Endothelial cell of umbilical vein (primary cell): ENCODE data around the gene LYPD6B.

GRCh38 chr2:138569332-138569969 lies 67.9 kb downstream of the SPOPL start:
- PRO-cap: no peak
CAGE:
- cytosol, long polyA minus RNA: no peak
- cytosol, long polyA plus RNA: no peak
- long polyA plus RNA: no peak
- nucleus, long polyA minus RNA: no peak
- nucleus, long polyA plus RNA: no peak

DNA sequence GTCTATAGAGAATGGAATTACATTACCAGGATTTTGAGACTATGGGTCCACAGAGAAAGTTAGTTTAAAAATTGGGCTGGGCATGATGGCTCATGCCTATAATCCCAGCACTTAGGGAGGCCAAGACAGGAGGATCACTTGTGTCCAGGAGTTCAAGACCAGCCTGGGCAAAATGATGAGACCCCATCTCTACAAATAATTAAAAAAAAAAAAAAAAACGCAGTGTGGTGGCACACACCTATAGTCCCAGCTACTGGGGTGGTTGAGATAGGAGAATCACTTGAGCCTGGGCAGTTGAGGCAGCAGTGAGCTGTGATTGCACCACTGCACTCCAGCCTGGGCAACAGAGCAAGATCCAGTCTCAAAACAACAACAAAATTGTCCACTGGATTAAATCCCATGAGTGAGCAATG lies 1469.5 kb downstream of the LRP1B start:
- PRO-cap: no peak
CAGE:
- cytosol, long polyA minus RNA: no peak
- cytosol, long polyA plus RNA: no peak
- long polyA plus RNA: no peak
- nucleus, long polyA minus RNA: no peak
- nucleus, long polyA plus RNA: no peak

- PRO-cap: no peak
CAGE:
- cytosol, long polyA minus RNA: no peak
- cytosol, long polyA plus RNA: no peak
- long polyA plus RNA: no peak
- nucleus, long polyA minus RNA: no peak
- nucleus, long polyA plus RNA: no peak
Measured at GRCh38 chr2:142131251-142131829, 524 bp upstream of the LRP1B start.

- PRO-cap: no peak
CAGE:
- cytosol, long polyA minus RNA: no peak
- cytosol, long polyA plus RNA: no peak
- long polyA plus RNA: no peak
- nucleus, long polyA minus RNA: no peak
- nucleus, long polyA plus RNA: no peak
Measured at GRCh38 chr2:142748576-142749263, 128.7 kb upstream of the KYNU start.

DNA sequence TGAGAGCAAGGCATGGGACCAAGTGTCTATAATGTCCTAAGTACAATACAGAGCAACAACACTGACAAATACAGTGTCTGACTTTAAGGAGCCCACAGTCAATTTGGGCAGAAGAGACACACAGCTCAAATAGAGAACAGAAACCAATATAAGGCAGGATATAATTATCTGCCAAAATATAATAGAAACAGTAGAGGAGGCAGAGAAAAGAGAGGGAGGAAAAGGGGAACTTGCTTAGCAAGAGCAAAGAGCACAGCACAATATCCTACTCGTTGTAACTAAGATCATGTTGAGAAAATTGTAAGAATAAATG lies 12.1 kb downstream of the ARHGAP15 start:
- PRO-cap: no peak
CAGE:
- cytosol, long polyA minus RNA: no peak
- cytosol, long polyA plus RNA: no peak
- long polyA plus RNA: no peak
- nucleus, long polyA minus RNA: no peak
- nucleus, long polyA plus RNA: no peak

DNA sequence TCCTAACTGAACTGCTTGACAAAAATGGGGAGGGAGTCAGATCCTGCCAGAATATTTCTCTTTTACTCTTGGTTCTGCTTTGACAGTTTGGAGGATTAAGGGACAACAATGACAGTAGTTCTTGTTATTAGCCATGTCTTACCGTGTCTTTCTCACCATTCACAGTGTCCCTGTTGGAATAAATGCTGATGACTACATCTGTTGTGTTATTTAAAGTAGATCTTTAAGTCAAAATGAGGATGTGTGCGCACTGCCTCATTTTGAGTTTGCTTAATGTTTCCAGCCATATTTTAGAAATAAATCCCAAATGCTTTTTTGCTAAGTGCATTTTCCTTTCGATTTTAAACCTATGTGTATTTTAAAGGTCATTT lies 344.2 kb downstream of the ARHGAP15 start:
- PRO-cap: no peak
CAGE:
- cytosol, long polyA minus RNA: no peak
- cytosol, long polyA plus RNA: no peak
- long polyA plus RNA: no peak
- nucleus, long polyA minus RNA: no peak
- nucleus, long polyA plus RNA: no peak

DNA sequence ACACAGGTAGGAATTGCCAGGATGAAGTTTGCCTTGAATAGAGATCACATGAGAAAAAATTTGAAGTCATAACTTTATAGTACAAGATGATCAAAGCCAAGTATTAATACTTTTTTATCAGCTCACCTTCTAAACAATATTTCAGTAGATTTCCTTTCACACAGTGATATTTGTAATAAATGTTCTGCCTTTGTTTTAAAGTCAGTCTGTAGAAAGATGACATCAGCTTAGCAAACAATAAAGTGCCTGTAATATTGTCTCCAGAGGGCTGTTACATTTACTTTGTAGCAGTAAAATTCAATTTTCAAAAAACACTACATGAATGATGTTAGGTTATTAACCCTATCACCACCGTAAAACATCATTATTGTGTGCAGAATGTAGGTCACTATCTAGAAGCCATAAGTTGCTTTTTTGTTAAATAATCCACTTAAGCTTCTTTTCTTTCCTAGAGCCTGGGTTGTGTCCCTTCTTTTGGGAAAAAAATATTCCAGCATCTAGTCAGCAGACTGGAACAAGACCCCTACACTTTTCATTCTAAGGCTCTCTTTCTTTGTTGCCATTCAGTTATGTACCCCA lies 49.5 kb downstream of the ZEB2 start:
- PRO-cap: no peak
CAGE:
- cytosol, long polyA minus RNA: no peak
- cytosol, long polyA plus RNA: no peak
- long polyA plus RNA: no peak
- nucleus, long polyA minus RNA: no peak
- nucleus, long polyA plus RNA: no peak

GRCh38 chr2:144511287-144512549 lies 8.2 kb downstream of the ZEB2 start:
- PRO-cap: no peak
CAGE:
- cytosol, long polyA minus RNA: no peak
- cytosol, long polyA plus RNA: no peak
- long polyA plus RNA: no peak
- nucleus, long polyA minus RNA: no peak
- nucleus, long polyA plus RNA: no peak

- PRO-cap: bidirectional peak, plus-strand start at chr2:144515978, minus-strand start at chr2:144516075
CAGE:
- cytosol, long polyA minus RNA: no peak
- cytosol, long polyA plus RNA: no peak
- long polyA plus RNA: no peak
- nucleus, long polyA minus RNA: no peak
- nucleus, long polyA plus RNA: no peak
Measured at GRCh38 chr2:144515357-144516244, 4.3 kb downstream of the ZEB2 start.

GRCh38 chr2:144521391-144522030 lies 1.6 kb upstream of the ZEB2 start:
- PRO-cap: no peak
CAGE:
- cytosol, long polyA minus RNA: no peak
- cytosol, long polyA plus RNA: no peak
- long polyA plus RNA: no peak
- nucleus, long polyA minus RNA: no peak
- nucleus, long polyA plus RNA: no peak

DNA sequence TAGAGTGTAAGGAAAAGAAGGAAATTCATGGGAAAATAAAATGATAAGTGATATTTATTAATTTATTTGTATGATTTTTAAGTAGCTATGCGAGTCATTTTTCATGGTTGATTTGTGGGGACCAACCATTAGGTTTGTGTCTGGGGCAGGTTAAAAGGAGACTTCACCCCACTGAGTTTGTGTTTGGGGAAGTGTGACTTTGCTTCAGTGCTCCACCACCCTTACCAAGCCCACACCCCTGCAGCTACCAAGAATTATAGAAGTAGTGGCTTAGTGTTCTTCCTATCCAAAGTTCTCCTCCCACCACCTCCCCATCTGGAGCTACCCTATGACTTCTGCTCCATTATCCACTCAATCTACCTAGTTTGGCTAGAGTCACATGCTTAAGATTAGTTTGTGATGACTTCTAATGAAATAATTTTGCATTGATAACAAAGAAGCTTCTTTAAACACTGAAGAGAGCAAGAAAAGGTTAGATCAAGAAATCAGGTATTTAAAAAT lies 182.1 kb upstream of the ZEB2 start:
- PRO-cap: no peak
CAGE:
- cytosol, long polyA minus RNA: no peak
- cytosol, long polyA plus RNA: no peak
- long polyA plus RNA: no peak
- nucleus, long polyA minus RNA: no peak
- nucleus, long polyA plus RNA: no peak

DNA sequence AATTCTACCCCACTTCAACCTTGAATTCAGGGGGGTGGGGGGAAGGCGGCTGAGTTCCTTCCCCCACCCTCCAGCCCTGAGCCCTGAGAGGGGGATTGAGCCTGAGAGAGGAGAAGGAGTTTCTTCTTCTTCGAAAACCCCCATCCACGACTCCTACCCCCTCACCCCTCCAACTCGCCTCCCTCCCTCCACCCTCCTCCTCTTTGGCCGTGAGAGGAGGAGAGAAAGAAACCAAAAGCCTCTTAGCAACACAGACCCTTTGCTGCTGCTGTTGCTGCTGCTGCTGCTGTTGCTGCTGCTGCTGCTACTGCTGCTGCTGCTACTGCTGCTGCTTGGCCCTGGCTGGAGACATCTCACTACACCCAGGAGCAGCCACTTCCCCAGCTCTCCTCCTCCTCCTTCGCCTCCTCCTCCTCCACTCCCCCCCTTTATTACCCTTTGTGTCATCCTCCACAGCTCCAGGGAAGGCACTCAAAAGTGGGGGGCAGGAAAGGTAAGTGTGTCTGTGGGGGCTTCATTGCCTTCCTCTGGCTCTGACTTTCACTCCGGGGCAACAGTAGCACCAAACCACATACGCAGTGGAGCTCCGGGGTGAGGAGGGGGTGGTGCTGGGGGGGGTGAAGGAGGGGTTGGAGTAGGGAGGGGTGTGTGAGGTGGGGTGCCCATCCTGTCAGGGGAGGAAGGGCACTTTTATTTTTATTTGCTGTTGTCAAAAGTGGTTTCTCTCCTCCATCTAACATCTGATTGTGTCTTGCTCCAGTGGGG lies 483 bp downstream of the MBD5 start:
- PRO-cap: bidirectional peak, plus-strand start at position 356 of the sequence, minus-strand start at position 402 of the sequence
CAGE:
- cytosol, long polyA minus RNA: no peak
- cytosol, long polyA plus RNA: no peak
- long polyA plus RNA: start-site peak on the plus strand centred at position 472 of the sequence, 34 bp wide, 28 and 31 reads in 2 replicates
- nucleus, long polyA minus RNA: start-site peak on the plus strand centred at position 148 of the sequence, 669 bp wide, 3,896 reads
- nucleus, long polyA plus RNA: start-site peak on the plus strand centred at position 153 of the sequence, 666 bp wide, 263 and 447 reads in 2 replicates

DNA sequence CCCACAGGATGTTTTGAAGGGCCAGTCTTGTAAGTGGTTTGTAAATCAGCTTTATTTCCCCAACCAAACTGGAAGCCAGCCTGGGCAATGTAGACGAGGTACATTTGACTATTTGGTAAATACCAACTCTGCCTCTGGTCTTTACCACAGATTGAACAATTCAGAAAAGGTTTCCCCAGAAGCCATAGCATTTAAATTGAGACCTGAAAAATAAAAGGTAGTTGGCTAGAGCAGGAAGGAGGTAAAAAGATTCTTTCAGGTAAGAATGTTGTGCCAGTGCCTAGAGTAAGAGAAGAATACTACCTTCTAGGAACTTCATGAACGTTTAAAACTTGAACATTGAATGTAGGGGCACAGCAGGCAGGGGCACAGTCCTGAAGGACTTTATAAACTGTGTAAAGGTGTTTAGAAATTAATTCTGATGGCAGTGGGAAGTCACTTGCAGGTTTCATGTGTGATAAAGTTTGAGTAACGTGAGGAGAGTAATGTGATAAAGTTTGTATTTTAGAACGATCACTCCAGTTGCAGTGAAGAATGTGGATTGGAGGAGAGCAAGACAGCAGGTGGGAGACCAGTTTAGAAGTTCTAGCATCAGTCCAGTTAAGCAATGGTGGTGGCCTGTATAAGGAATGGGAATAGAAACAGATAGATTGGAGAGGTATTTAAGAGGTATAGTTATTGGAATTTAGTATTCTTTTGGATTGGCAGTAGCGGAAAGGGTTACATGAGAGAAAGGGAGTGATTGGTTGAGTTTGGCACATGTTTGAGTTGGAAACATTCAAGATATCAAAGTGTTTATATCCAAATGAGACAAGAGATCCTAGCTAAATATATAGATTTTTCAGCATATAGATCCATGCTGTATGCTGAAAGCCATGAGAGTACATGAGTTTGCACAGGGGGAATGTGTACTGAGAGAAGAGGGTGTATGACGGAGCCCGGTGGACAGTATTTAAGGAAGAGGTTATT lies 77.0 kb downstream of the MBD5 start:
- PRO-cap: no peak
CAGE:
- cytosol, long polyA minus RNA: no peak
- cytosol, long polyA plus RNA: no peak
- long polyA plus RNA: no peak
- nucleus, long polyA minus RNA: no peak
- nucleus, long polyA plus RNA: no peak

GRCh38 chr2:148380758-148381574 lies 263.6 kb upstream of the EPC2 start:
- PRO-cap: no peak
CAGE:
- cytosol, long polyA minus RNA: no peak
- cytosol, long polyA plus RNA: no peak
- long polyA plus RNA: no peak
- nucleus, long polyA minus RNA: no peak
- nucleus, long polyA plus RNA: no peak

- PRO-cap: no peak
CAGE:
- cytosol, long polyA minus RNA: no peak
- cytosol, long polyA plus RNA: no peak
- long polyA plus RNA: no peak
- nucleus, long polyA minus RNA: no peak
- nucleus, long polyA plus RNA: no peak
Measured at GRCh38 chr2:148552522-148552948, 92.0 kb upstream of the EPC2 start.

DNA sequence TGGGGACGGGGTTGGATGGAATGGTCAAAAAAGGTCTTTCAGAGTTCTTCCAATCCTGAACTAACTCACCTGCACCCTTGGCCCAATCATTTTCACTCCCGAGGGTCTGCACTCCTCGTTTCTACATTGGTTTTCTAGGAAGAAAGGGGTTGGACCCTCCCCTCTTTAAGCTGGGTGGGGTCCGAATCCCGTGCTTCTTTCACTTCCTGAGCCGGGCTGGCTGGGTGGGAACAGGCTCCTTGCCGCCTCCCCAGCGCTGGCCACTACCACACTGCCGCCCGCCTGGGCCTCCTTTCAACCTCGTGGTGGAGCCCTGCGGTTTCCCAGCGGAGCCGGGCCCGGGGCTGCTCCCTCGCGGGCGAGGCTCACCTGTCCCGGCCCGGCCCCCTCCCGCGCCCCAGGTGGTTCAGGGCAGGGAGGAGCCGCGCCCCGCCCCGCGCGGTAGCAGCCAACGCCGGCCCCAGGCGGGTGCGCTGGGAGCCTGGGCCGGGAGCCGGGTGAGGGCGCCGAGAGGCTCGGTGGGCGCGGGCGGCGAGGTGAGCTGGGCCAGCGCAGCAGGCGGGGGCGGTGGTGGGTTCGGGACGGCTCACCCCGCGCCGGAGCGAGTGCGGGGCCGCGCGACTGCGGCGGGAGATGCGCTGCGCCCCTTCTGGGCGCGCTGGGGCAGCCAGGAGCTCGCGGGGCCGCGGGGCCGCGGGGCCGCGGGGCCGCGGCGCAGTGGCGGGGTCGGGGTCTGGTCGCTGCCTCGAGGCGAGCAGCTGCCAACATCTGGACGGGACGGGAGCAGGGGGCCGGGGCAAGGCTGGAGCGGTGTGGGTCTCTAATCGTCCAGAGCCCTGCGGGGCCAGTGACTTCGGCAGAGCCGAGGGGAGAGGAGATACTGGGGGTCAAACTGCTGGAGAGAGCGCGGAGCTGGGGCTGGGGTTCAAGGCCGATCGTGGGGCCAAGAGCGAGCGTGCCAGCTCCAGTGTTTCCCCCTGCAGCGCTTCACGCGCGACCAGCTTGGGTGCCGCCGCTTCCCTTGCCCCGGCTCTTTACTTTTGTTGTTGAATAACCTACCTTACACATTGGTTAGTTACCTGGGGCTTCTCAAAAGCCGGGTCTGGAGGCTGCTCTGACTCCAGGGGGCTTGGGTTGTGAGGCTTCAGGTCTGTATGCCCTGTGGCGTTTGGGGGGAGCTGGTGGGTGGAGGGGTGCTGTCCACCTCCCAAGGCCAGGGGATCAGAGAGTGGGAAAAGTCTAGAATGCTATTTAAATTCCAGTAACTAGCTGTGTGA lies at the start of gene LYPD6B:
LYPD6B (plus strand) TSS at position 434 of the 1,277 bp plus-strand sequence.
- PRO-cap: no peak
CAGE:
- cytosol, long polyA minus RNA: no peak
- cytosol, long polyA plus RNA: no peak
- long polyA plus RNA: no peak
- nucleus, long polyA minus RNA: no peak
- nucleus, long polyA plus RNA: no peak

DNA sequence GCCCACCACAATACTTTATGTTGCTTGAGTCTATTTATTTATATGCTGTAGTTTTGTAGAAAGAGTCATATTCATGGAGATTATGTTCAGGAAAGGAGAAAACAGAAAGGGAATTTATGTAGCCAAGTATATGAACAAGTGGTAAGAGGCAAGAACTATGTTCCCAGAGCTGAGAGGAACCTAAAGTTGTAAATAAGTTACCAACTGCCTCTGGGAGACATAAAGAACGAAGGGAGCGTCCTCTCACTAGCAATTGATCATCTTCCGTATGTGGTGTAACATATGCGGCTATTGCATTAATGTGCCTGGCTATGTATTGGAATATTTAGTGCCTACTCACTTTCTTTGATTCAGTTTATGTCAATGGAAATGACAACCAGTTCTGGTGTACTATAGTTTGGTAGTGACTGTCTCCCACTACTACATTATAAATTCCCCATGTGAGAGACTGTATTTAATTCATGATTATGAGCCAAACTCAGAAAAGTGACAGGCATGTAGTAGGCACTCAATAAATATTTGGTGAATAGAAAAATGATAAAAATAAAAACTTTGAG lies 21.3 kb downstream of the RND3 start:
- PRO-cap: unidirectional peak, minus-strand start at position 256 of the sequence
CAGE:
- cytosol, long polyA minus RNA: no peak
- cytosol, long polyA plus RNA: no peak
- long polyA plus RNA: no peak
- nucleus, long polyA minus RNA: no peak
- nucleus, long polyA plus RNA: no peak

DNA sequence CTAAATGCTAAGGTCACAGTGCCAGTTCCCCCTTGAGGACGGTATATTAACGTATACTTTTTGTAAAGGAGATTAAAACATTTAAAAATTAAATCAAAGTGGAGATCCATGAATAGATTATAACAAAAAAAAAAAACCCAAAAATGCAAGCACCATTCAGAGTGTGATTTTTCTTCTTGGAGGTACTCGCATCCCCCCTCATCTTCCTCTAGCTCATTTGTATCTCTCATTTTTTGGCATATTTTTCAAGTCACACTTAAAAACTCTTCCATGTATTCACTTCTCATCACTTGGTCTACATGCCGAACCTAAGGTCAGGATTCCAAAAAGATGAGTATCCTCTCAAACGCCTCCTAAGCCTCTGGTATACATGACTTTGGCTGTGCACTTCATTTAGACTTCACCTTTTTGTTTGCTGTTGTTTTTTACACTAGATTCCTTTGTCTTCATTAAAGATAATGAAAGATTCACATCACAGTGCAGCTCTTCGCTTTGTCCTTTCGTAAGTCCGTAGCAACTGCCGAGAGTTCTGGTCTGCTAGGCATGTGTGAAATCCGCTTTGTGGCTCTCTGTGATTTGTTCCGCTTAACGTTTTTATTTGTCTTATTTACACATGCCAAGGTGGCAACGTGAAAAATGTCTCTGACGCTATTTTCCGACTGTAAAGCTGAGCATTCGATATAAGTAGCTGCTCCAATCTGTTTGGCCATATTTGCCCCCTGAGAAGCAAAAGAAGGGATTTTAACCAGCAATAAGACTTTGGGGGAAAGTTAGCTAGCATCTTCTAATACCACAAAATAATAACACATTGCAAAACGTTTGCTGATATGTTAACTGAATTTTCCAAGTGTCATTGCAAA lies 17.7 kb downstream of the RND3 start:
- PRO-cap: no peak
CAGE:
- cytosol, long polyA minus RNA: no peak
- cytosol, long polyA plus RNA: no peak
- long polyA plus RNA: no peak
- nucleus, long polyA minus RNA: no peak
- nucleus, long polyA plus RNA: no peak

DNA sequence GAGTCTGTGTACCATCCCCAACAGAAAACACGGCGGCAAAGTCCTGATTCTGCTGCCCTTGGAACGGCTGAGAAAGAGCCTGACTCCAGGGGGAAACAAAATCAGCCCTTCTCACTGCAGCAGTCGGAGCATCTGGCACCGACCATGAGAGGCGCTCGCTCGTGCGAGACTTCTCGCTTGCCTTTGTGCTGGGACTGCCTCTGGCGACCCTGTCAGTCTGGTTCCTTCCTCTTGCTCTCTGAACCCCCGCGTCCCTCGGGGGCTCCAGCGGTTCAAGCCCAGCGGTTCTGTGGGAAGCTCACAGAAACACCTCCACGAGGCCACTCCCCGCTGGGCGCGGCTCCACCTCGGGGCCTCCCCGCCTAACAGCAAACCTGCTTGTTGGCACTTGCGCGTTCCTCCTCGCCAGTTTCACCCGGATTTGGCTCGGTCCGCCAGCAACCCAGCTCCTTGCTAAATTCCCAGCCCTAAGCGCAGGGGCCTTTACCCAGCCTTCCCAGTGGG lies 2.3 kb downstream of the RND3 start:
- PRO-cap: bidirectional peak, plus-strand start at position 405 of the sequence, minus-strand start at position 134 of the sequence
CAGE:
- cytosol, long polyA minus RNA: no peak
- cytosol, long polyA plus RNA: no peak
- long polyA plus RNA: no peak
- nucleus, long polyA minus RNA: no peak
- nucleus, long polyA plus RNA: no peak

DNA sequence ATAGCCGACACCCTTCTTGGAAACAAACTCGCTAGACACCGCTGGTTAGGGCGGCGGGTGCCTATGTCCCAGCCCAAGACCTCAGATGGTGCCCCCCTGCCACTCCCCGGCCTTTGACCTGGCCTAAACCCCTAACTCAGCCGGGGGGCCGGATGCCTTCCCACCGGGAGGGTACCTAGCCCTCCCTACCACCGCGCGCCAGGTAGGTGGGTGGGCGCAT lies 1.9 kb downstream of the RND3 start:
- PRO-cap: no peak
CAGE:
- cytosol, long polyA minus RNA: no peak
- cytosol, long polyA plus RNA: no peak
- long polyA plus RNA: no peak
- nucleus, long polyA minus RNA: no peak
- nucleus, long polyA plus RNA: no peak